Tibial artery (tissue), 1 donor: ENCODE measurements around the genes ARMS2 and CUZD1.

GRCh38 chr10:122298748-122299191 lies 27.7 kb downstream of the BTBD16 start:
- PRO-cap: no peak

DNA sequence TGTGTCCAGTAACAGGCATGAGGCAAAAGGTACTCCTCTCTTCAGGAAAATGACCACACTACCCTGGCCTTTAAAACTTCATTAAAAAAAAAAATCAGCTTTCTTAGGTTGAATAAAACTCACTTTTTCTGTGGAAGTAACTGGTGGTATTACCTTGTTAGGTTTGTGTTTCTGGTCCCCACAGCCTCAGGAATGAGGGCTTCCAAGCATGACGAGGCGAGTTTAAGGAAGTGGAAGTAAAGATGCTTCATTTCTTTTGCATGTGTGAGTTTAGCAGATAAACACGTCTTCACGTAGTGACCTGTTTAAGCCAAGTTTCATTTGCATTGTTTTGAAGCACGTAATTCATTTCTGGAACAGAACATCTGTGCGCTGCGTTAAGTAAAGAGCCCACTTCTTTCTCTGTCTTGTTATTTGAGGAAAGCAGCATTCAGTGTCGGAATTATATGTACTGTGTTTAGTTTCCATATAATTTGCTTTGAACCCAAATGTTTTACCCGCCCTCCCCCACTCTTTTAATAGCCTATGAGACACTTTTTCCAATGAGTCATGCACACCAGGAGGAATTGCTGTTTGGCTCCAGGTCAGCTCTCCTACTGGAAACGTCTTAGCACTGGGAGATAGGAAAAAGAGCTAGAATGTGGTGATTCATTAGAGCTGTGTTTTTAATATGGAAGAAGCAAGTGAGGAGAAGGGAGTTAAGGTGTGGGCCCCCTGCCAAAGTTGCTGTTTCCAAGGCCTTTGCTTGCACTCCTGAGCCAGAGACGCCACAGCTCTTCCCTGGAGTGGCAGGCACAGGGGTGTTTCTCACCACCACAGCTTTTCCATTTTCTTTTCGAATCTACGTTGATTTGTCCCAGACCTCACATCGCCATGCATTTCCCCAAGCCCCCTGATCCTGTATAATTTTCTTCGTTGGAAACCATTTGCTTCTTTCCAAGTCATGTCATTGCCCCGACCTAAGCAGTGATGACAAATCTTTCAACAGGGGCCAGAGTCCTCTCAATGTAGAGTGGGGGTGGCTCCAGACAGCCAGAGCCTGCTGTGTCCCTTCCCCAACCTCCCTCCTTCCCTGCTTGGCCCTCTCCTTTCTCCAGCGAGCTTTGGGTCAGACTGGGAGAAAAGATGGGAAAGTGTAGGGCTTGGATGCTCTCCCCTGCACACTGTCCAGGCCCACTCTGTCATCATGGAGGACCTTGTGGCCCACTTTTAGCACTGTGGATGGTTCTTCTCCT lies 36.9 kb downstream of the BTBD16 start:
- PRO-cap: no peak

GRCh38 chr10:122454354-122454726 lies at the start of gene ARMS2:
Gene ARMS2, plus strand, starts transcription at chr10:122454653.
- PRO-cap: no peak

DNA sequence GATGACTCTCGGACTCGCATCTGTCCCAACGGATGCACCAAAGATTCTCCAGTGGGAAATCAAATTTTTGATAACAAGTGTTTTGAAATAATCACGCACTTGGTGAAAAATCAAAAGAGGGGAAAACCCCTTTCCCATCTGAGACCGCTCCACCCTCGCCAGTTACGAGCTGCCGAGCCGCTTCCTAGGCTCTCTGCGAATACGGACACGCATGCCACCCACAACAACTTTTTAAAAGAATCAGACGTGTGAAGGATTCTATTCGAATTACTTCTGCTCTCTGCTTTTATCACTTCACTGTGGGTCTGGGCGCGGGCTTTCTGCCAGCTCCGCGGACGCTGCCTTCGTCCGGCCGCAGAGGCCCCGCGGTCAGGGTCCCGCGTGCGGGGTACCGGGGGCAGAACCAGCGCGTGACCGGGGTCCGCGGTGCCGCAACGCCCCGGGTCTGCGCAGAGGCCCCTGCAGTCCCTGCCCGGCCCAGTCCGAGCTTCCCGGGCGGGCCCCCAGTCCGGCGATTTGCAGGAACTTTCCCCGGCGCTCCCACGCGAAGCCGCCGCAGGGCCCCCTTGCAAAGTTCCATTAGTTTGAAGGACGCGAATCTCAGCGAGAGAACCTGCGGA lies 565 bp upstream of the HTRA1 start:
- PRO-cap: no peak

DNA sequence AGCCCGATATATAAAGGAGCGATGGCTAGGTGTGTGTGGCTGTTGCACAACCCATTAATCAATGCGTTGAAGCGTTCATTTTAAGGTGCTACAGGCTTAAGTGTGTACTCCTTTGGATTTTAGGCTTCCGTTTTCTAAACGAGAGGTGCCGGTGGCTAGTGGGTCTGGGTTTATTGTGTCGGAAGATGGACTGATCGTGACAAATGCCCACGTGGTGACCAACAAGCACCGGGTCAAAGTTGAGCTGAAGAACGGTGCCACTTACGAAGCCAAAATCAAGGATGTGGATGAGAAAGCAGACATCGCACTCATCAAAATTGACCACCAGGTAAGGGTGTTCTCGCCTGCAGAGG lies 27.9 kb downstream of the HTRA1 start:
- PRO-cap: no peak

DNA sequence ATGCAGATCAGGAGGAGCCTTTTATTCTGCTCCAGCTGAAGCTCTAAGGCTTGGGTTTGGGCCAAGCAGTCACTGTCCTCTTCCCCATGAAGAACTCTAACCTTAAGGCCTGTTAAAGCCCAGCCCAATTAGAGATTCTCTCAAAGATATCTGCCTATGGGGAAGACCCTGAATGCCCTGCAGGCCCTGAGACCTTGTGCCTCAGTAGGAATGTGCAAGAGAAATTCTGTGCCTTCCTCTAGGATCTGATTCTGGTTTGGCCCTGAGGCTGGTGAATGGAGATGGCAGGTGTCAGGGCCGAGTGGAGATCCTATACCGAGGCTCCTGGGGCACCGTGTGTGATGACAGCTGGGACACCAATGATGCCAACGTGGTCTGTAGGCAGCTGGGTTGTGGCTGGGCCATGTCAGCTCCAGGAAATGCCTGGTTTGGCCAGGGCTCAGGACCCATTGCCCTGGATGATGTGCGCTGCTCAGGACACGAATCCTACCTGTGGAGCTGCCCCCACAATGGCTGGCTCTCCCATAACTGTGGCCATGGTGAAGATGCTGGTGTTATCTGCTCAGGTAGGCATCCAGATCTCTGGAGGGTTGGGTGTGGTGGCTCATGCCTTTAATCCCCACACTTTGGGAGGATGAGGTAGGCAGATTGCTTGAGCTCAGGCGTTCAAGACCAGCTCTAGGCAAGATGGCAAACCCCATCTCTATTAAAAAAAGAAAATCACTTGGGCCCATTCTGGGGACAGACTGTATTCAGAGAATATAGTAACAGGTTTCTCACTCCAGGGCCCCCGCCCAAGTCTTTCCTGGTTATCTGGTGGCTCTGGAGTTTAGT lies 15.8 kb downstream of the DMBT1 start:
- PRO-cap: no peak

DNA sequence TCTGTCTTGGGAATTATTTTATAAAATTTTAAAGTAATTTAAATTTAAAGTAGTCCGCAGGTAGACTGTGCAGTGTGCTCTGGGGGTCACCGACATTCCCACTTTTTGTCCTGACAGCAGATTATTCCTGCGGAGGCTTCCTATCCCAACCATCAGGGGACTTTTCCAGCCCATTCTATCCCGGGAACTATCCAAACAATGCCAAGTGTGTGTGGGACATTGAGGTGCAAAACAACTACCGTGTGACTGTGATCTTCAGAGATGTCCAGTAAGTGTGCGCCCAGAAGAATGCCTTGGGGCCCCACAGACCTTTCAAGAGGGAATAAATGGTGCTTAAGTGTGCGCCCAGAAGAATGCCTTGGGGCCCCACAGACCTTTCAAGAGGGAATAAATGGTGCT lies 39.6 kb upstream of the SPADH start:
- PRO-cap: no peak

- PRO-cap: no peak
Measured at GRCh38 chr10:122845701-122846018, at the start of gene CUZD1. Gene CUZD1, minus strand, starts transcription at chr10:122845857.

DNA sequence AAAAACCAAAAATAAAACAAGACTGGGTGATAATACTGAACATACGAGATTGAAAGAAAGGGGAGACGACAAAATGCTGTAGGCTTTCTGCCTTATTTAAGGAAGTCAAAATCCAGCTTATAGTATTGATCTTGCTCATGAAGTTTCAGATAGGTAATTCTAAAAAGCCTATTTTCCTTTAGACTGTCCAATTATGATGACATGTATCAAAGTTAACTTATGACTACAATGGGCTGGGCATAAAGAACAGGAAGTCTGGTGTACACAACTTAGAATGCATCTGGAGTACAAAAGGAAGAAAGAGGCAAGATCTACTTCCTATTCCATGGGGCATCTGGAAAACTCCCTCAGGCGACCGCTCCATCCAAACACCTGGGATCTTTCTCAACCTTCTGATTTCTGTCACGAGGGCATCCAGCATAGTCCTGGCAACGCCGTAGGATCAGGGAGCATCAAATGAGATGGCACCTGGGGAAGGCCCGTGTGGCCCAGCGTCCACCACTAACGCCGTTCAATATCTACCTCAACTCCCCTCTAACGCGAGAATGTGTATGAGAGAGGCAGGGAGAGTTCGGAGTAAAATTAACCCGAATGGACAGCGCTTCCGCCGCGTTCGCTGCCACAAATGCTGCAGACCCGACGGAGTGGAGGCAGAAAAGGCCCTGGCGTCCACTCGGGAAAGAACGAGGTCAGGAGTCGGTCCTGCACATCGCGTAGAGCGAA lies 472 bp downstream of the FAM24B start:
- PRO-cap: no peak

DNA sequence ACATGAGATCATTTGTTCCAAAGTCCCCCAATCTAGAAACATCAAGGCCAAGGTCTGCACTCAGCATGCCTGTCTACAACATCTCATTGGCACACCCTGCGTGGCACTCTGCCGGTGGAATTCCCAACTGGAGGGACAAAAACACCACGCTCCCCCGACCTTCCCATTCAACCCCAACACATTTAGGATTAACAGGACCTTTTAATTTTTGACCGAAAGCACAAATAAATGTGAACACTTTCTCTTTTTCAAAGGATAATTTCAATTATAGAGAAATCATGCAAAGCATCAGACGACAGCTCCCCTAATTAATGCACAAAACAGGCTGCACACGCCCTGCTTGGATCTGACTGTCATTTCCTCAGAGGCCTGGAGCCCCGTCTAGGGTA lies 31.3 kb downstream of the CPXM2 start:
- PRO-cap: no peak

- PRO-cap: no peak
Measured at GRCh38 chr10:124091740-124092159, 1.6 kb downstream of the CHST15 start.

GRCh38 chr10:124094009-124094942 lies 878 bp upstream of the CHST15 start:
- PRO-cap: no peak

- PRO-cap: no peak
Measured at GRCh38 chr10:124341511-124342135, 77.1 kb downstream of the OAT start.

DNA sequence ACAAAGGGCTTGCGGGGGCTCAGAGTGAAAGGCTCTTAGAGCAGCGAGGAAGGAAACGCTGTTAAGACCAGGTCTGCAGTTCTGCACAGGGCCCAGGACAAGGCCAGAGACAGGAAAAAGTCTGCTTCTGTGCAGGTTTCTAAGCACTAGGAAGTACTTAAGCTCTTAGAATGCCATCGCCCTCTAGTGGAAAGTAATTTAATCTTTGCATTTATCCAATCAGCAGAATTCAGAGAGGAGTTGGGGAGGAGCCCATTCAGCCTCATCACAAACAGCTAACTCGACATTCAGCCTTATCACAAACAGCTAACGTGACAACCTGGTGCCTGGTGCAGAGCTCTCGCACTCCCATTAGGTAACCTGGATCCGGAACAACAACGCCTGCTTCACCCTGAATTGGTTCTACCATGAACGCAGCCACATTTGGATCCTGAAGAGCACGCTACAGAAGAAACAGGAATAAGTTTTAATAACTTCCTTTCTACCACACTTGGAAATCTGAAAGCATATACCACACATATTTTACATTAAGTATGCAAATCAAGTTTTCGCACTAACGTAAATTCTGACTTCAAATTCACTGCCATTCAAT lies 15.1 kb downstream of the OAT start:
- PRO-cap: no peak

DNA sequence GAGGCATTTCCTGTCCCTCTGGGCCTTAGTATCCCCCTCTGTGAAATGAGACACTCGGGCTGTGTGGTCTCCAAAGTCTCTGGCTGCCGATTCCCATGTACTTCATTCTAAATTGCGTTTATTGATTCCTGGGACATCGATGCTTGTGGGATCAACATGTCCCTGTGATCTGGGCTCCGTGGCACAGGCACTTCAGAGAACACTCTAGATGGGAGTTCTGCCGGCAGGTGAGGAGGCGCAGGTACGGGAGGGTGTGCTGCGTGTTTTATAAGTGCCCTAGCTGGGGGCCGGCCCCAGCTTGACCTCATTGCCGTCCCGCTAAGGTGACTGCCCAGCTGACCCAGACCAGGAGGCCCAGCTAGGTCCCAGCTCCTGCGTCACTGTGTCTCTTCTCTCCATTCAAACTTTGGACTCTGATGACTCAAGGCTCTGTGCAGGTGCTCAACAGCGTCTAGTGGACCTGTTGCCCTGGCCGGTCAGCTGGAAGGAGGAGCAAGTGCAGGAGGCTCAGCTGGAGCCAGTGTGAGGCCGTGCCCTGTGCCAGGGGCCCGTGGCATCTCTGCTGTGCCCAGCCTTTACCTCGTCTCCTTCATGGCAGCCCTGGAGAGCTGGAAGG lies 14.3 kb downstream of the LHPP start:
- PRO-cap: no peak

DNA sequence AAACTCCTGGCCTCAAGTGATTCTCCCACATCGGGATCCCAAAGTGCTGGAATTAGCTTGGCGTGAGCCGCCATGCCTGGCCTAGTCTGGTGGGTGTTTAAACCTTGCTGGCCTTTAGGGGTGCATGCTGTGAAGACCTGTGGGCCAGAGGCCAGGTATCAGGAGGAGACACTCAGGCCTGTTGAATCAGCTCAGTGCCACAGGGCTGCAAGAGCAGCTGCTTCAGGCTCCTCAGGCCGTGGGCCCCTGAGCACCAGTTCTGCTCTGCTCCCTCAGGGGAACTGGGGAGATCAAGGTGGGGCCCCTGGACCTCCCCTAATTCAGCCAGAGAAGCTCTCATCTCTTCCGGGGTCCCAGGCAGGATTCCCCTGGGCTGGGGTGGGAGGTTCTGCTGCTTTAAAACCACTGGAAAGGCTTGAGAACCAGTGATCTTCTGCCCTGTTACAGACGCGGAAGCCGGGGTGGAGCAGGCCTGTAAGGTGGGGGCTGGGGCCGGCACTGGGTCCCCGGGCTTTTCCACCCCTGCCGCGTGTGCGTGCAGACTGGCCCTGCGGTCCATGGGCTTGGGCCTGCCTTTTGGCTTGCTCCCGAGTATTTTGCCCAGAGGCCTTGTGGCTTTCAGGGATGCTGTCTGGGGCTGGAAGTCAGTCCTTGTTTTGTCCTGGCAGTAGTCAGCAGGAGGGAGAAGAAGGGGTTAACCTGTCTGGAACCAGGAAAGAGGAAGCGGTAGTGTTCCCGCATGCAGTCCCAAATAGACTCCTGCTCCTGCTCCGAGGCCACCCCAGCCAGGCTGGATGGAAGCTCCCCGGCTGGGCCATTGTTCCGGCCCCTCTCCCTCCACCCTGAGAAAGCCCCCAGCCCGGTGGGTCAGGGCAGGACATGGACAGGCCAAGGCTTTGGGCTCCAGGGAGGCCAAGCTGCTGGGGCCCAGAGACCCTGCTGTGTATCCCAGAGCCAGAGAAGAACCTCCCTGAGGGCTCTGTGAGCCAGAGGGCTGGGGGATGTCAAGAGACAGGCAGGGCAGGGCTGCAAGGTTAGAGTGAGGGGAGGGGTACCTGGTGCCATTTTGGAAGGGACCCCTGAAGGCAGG lies 74.3 kb downstream of the LHPP start:
- PRO-cap: no peak

GRCh38 chr10:124611817-124612277 lies 132.3 kb downstream of the FAM53B start:
- PRO-cap: no peak

DNA sequence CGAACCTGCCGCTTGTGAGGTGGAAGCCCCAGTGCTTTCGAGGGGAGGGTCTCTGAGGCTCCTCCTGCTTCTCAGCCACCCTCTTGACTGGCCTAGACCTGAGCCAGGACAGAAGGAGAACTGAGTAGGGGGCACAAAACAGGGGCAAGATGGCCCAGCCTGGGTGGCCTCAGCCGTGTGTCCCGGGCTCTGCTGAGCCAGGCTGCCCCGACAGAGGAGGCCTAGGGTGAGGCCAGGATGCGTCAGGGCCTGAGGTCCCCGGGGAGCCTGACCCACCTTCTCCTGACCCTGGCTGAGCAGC lies 118.6 kb downstream of the FAM53B start:
- PRO-cap: no peak

DNA sequence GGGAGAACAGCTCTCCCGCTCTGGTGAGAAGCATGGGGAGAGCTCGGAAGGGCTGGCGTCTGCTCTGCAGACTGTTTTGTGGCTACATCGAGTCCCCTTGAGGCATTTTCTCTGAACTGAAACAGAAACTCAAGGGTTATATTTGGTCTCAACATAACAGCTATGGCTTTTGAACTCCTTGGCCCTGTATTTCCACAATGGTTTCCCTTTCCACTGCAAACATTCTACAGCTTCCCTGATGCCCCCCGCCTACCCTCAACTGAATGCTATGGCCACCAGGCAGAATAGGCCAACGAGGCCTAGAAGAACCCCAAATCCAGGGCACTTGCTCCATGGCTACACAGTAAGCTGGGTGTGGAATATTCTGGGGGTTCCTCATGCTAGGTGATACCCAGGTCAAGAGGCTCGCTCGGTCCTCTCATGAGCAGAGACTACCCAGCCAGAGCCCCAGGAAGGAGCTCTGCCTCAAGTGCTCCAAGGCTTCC lies 47.5 kb downstream of the FAM53B start:
- PRO-cap: no peak

GRCh38 chr10:124723803-124724248 lies 20.4 kb downstream of the FAM53B start:
- PRO-cap: no peak